A375 (cell line): ENCODE measurements around a stretch of chr1.

GRCh38 chr1:12621649-12622219 is 3.7 kb upstream of the DHRS3 start:
- RAMPAGE, long total RNA = no peak

DNA sequence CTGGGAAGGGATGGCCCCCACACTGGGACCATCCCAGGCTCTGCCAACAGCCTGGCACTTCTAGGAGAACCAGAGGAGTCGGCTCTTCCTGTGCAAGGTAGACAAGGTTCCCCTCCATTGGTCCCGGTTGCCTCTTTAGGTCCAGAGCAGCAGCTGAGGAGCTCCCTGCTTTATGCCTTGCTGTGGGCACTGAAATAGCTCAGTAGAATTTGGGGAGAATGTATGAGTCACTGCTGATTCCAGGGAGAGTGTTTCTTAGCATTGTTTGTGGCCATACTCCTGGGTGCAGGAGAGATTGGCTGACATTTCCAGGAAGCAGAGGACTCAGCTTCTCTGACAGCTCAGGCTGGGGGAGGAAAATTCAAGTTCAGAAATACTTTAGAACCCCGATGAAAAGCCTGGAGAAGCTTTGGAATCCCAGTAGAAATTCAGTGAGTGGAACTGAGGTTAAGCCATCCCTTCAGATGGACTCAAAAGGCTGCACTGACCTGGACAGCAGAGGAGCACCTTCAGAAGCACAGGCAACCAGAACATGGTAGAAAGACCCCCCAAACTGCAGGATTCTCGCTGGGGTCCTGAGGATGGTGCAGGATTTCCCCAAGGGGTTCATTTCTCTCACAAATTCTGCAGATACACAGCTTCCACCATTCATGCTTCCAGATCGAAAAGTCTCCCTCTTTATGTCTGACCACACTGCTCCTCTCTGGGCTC is 19.8 kb downstream of the PRAMEF1 start:
- RAMPAGE, long total RNA = no peak

DNA sequence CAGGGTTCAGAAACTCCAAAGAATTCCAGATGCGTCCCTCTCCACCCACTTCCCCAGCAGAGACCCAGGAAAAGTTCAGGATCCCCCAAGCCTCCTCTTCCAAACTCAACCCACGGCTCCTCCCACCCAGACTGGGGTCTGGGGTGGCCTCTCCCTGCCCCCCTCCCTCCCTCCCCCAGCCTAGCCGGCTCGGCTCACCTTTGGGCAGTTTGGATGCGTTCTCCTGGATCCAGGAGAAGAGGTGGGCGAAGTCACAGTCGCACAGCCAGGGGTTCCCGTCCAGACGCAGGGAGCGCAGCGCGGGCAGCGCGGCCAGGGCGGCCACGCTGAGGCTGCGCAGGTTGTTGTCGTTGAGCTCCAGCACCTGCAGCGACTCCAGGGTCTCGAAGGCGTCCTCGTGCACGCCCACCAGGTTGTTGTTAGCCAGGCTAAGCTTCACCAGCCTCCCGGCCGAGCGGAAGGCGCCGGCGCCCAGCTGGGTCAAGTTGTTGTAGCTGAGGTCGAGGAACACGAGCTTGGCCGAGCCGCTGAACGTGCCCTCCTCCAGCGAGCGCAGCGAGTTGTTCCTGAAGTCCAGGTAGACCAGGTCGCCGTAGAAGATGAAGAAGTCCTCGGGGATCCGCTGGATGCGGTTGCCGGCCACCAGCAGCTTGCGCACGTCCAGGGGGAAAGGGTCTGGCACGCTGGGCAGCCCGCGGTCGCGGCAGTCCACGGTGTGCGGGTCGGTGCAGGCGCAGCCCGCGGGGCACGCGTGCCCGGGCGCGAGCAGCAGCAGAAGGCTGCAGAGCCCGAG is 842 bp downstream of the LRRC38 start:
- RAMPAGE, long total RNA = no peak

DNA sequence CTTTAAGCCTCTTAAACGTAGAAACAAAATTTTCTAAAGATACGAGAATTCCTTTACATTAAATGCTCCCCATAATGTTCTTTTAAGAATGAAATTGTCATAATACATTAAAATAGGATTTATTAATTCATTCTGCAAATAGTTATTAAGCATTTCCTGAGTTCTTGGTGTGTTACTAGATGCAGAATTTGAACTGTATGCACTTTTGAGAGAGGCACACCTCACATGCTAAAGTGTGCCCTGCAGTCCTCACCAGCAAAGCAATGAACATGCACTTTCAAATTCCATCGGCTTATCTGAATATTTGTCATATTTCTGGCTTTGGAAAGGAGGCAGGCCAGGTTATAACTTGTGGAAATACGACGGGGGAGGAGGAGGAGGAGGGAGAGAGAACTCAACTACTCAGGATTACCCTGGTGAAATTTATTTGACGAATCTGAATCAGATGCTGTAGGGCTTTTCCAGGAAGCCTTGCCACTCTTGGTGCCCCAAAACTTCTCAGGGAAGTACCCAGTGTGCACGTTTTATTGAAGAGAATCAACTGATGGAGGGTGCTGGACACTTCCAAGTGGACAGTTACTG is 3.6 kb downstream of the PDPN start:
- RAMPAGE, long total RNA = no peak

DNA sequence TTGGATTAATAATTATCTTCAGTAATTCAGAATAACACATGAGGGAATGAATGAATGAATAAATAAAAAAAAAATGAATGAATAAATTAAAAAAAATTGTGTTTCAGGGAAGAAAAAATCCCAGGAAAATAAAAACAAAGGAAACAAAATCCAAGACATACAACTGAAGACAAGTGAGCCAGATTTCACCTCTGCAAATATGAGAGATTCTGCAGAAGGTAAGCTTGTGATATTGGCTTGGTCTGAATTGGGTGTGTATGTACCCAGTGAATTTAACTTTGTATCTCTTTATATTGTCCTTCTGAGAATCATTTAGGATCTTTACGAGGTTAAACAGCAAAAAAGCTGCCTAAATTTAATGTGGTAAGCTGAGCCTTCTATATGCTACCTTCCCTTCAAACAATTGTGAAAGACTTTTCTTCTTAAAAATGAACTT is 73.0 kb downstream of the PRDM2 start:
- RAMPAGE, long total RNA = no peak

GRCh38 chr1:14366280-14366661 is 232.2 kb upstream of the KAZN start:
- RAMPAGE, long total RNA = no peak

GRCh38 chr1:14419748-14420382 is 178.6 kb upstream of the KAZN start:
- RAMPAGE, long total RNA = no peak

- RAMPAGE, long total RNA = no peak
Measured at GRCh38 chr1:14742467-14742856, 144.0 kb downstream of the KAZN start.

GRCh38 chr1:14765129-14766276 is 167.0 kb downstream of the KAZN start:
- RAMPAGE, long total RNA = no peak

GRCh38 chr1:14881952-14882508 is 271.5 kb upstream of the TMEM51 start:
- RAMPAGE, long total RNA = no peak

GRCh38 chr1:14895085-14895780 is 258.3 kb upstream of the TMEM51 start:
- RAMPAGE, long total RNA = no peak

DNA sequence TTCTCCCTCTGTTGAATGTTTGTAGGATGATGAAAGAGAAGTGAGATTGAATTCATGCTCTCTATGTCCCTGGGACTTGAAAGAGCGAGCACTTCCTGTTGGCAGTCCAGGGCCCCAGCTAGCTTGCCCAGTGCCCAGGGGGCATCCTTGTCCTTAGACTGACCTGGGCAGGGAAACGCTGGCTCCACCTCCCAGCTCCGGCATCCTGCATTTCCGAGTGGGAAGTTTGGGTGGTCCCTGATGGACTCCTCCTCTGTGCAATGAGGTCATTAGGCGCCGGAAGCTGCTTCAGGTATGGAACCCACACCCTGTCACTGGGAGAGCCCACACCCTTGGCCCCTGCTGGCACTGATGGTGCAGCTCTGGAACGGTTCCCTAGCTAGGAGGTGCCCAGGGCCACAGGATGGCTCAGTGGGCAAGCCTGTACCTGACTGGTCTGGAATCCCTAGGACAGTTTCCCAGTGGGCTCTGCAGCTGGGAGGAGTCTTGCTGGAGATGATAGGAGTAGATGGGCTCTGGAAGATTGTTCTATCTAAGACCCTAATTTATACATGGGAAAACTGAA is 242.2 kb upstream of the TMEM51 start:
- RAMPAGE, long total RNA = no peak

DNA sequence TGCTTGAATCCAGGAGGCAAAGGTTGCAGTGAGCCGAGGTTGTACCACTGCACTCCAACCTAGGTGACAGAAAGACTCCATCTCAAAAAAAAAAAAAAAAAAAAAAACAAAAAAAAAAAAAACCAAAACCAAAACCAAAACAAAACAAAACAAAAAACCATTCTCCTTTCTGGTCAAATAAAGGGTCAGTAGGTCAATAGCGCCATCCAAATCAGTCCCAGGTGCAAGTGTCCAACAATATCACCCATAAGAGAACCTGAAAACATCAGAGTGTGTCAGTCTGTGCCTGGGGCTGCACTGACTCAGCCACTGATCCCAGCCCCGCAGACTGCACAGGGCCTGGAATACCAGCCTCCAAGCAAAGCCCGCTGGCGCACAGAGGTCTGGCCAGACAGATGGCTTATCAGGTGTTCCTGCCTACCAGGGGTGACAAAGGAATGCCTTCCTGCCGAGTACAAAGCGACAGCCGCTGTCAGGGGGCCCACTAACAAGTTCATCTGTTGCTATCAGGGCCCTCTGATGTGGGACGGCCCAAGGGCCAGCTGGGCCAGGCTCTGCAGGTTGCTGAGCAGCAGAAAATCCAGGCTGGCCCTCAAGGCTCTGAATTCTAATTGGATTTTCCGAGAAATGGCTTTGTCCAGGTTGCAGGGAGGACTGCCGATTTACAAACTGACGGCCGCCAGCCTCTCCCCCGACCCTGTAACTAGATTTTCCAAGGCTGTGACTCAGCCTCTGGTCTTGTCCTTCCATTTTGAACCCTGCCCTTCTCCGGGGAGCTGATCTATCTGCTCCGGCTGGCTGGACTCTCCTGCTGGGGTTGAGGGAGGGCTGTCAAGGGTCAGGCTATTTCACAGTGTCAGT is 13.8 kb upstream of the TMEM51 start:
- RAMPAGE, long total RNA = no peak

DNA sequence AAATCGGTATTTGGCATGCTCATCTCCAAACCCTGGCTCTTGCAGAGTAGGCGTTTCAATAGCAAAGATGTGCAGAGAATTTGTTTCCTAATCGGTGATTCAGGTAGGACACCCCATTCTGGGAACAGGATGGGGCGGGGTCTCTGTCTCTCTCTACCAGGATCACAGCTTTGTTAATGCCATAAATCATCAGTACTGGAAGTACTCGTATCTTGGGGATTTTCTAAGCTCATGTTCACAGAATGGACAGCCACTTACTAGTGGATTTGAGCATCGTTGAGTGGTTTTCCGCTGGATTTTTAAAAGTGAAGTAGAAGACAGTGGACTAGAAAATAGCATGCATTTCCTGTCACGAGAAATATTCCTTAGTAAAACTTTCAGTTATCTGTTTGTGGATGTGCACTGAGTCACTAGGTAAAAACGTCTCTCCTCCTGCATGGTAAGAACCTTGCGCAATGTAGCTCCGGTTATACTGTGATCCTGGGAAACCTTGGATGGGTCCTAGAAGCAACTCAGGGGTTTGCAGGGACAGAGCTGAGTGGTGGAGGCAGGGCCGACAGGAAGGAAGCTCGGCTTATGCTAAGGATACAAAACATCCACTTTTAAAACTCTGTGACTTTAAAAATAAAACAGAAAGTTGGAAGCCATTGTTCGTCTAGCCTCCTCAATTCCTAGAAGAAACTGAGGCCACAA is 5.2 kb downstream of the TMEM51 start:
- RAMPAGE, long total RNA = no peak

GRCh38 chr1:15178709-15179630 is 25.4 kb downstream of the TMEM51 start:
- RAMPAGE, long total RNA = no peak

DNA sequence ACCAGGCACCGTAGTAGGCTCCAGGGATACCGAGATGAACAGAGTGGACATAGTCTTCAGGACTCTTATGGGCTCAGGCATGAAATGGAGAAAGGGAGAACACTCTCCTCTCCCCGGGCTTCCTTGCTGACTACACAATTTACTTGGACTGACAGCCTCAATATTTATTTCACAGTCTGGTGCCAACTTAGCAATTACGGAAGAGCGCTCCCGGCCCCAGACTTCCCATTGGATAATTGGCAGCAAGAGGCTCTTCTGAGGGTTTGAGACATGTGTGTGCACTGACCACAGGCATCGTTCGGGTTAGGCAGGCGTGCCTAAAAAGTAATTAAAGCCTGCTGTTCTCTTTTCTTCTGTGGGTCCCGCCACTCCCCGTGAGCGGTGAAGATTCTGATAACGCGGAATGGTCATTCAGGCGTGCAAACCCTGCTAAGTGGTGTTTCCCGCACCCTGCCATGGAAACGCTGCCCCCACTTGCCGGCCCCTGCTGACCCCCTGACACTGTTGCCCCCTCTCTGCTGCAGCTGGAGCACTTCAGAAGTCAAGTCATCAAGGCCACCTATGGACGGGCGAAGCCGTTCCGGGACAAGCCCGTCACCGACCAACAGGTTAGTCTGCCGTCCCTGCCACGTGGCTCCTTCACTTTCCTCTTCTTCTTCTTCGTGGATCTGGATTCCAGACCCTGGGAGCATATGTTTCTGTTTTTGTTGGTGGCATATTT is 79.7 kb downstream of the FHAD1 start:
- RAMPAGE, long total RNA = no peak

DNA sequence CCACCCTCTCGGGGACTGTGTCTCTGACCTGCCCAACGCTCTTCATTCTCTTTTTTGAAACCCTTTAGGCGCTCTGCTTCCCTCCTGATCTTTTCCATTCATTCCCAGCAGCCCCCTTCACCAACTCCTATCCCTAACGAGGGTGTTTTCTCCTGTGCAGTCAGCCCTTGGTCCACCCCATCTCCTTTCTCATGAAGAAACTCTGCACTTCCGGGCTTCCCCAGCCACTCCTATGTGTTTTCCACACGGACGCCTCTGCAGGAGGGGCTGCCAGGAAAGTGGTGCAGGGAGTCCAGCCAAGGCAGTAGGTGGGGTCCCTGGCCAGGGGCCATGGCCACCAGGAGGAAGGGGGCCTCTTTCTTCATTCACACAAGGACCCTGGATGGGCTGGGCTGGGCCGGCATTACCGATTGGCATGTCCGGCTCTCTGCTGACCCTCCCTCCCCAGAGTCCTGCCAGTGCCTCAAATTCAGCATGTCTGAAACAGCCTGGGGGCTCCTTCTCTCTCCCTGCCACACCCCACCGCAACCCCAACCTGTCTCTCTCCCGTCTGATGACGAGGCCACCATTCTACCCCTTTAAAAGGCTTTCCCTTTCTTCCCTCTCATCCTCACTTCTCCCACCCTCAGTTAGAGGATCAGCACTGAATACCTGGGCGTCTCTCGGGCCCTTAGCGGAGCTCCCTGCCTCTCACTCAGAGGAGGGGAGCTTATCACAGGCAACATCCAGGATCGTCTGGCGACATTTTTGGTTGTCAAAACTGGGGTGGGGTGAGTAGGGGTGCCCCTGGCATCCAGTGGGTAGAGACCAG is 72.7 kb upstream of the EFHD2 start:
- RAMPAGE, long total RNA = no peak

DNA sequence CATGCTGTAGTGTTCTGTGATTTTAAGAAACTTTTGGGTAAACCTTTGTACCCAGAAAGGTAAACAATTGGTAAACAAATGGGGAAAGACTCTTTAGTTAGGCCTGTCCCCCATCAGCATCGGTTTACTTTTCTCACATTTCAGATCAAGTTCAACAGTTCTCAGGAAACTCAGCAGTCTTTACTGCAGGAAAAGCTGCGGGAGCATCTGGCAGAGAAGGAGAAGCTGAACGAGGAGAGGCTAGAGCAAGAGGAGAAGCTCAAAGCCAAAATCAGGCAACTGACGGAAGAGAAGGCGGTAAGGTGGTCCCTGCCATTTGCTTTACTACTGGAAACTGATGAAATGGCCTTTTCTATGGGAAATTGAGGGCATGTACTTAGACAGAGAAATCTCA is 68.1 kb upstream of the EFHD2 start:
- RAMPAGE, long total RNA = no peak

DNA sequence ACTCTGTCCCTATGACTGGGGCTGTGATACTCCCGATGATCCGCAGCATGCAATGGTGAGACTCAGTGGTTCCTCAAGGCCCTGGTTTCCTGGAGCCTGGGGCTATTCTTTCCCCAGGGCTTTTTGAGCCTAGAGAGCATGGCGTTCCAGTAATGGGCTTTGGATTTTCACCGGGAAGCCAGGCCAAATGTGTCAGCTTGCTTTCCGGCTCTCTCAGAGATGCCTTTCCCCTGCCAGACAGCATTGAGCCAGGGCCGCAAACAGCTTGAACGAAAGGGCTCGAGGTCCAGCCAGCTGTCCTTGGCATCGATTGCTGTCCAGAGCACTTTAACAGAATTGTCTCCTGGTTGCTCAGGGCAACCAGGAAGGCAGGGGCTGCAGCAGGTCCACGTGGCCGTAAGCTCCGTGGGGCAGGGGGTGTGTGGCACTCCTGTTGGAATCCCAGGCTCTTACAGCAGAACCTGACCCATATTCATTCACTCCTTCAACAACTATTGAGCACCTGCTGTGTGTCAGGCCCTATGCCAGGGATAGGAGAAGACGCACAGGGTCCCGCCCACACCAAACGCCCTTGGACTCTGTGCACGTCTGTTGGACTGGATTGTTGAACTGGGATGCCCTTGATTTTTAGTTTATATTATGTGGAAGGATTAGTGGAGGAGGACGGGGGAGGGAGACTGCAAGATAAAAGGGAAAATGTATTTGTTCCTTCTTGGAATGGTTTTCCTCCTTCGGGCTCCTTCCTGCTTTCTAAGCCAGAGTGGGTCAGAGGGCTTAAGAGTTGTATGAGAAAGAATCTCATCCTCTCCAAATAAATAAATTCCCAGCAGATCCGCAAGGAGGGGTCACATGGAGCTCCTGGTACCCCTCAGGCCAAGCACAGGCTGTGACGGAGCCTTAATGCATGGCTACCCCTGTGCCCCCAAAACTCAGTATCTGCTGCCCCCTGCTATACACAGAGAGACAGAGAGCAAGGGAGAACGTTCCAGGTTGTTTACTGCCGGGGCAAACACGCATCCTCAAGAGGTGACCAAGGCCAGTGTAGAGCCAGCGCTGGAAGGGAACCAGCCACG is 38.7 kb upstream of the EFHD2 start:
- RAMPAGE, long total RNA = no peak

GRCh38 chr1:15410325-15411306 is 928 bp downstream of the EFHD2 start:
- RAMPAGE, long total RNA = no peak